Pericardium fibroblast (primary cell): ENCODE data around the gene PDX1.

DNA sequence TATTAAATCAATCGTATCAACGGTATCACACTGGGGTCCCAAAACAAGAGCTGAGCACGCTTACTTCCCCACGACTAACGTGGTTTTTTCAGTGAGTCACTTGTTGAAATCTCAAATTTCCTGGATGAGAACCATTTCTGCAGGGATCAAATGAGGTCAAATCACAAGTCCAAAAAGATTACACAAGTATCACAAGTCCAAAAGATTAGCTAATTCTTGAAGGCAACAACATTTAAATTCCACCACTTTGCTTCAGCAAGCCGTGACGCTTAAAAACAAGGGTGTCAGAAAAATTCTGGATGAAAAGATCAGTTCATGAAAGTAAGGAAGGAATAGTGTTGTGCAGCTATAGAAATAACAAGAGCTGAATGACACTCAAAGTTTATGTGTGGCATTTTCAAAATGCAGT is 40.9 kb downstream of the USP12 start:
- RAMPAGE, long total RNA, result no peak

- RAMPAGE, long total RNA, result no peak
Observed at GRCh38 chr13:27131195-27131487, 40.5 kb downstream of the USP12 start.

DNA sequence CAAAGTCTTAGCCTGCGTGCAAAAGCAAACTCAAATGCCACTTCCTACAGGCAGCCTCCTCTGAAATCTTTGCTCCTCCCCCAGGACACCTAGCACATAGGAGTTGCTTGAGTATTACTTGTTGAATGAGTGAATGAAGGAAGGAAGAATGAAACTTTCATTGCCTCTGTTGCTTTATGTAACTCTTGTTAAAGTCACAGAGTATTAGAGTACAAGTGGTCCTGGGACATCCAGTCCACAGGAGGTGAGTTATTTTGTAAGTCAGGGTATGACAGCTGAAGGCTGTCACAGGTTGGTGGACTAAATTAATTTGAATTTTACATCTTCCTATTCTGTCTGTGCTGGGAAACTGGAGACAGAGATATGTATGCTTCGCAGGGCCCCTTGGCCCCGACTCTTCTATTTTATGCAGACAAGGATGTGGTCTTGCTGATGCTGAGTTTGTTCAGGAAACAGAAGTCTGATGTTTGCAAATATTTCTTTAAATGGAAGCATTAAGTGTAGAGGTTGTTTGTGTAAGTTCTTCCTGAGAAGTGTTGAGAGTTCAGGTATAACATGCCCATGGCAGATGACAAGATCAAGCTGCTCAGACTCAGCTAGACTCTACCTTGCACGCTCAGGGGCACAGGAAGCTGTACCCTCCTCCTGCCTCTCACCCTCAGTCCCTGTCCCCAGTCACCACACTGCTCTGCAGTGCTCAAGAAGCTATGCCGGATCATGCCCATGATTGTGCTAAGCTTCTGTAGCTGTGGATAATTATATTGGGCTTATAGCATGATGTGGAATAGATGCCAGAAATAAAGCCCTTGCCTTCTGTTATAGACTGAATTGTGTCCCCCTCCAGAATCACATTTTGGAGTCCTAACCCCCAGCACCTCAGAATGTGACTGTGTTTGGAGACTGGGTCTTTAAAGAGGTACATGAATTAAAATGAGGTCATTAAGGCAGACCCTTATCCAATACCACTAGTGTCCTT is 23.4 kb downstream of the RASL11A start:
- RAMPAGE, long total RNA, result no peak

DNA sequence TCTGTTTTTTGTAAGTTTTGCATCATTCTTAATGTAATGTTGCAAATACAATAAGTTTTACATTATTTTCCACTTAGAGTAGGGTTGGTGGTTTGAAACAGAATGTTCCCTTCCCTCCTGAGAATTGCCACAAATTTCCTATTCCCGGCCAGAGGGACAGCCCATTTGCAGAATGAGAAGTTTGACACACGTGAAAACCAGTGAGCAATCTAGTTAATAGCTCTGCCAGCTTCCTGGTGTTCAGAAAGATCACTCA is 28.1 kb downstream of the RASL11A start:
- RAMPAGE, long total RNA, result no peak

- RAMPAGE, long total RNA, result no peak
Observed at GRCh38 chr13:27367566-27368300, 56.7 kb upstream of the GTF3A start.

- RAMPAGE, long total RNA, result no peak
Observed at GRCh38 chr13:27379768-27380322, 44.6 kb upstream of the GTF3A start.

DNA sequence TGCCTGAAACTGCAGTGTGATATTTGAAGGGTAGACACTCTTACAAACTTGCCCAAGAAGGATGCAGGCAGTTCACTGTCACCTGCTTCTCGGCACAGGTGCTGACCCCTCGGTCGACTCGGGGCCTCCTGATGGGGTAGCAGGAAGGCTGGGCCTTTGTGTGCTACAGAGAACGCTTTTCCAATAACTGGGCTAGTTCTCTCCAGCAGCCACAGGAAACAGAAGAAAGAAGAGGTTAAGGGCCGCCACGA is 5.2 kb upstream of the MTIF3 start:
- RAMPAGE, long total RNA, result no peak

- RAMPAGE, long total RNA, result no peak
Observed at GRCh38 chr13:27829780-27830331, 37.6 kb downstream of the GSX1 start.

DNA sequence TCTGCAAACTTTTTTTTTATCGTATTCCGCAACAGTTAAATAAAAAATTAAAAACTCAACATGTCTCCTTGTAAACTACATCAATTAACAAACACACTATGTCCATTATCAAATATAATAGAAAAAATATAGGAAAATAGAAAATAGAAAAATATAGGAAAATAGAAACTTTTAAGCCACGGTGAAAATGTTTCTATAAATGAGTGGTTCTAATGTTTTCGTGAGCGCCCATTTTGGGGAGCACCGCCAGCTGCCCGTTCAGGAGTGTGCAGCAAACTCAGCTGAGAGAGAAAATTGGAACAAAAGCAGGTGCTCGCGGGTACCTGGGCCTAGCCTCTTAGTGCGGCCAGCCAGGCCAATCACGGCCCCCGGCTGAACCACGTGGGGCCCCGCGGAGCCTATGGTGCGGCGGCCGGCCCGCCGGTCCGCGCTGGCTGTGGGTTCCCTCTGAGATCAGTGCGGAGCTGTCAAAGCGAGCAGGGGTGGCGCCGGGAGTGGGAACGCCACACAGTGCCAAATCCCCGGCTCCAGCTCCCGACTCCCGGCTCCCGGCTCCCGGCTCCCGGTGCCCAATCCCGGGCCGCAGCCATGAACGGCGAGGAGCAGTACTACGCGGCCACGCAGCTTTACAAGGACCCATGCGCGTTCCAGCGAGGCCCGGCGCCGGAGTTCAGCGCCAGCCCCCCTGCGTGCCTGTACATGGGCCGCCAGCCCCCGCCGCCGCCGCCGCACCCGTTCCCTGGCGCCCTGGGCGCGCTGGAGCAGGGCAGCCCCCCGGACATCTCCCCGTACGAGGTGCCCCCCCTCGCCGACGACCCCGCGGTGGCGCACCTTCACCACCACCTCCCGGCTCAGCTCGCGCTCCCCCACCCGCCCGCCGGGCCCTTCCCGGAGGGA is at the start of gene PDX1:
TSS of gene PDX1 (plus strand) at position 450 of the 897 bp plus-strand sequence.
- RAMPAGE, long total RNA, result no peak

GRCh38 chr13:27920867-27921808 is 1.3 kb downstream of the PDX1 start:
- RAMPAGE, long total RNA, result no peak

- RAMPAGE, long total RNA, result no peak
Observed at GRCh38 chr13:27957038-27957306, 12.1 kb downstream of the CDX2 start.

DNA sequence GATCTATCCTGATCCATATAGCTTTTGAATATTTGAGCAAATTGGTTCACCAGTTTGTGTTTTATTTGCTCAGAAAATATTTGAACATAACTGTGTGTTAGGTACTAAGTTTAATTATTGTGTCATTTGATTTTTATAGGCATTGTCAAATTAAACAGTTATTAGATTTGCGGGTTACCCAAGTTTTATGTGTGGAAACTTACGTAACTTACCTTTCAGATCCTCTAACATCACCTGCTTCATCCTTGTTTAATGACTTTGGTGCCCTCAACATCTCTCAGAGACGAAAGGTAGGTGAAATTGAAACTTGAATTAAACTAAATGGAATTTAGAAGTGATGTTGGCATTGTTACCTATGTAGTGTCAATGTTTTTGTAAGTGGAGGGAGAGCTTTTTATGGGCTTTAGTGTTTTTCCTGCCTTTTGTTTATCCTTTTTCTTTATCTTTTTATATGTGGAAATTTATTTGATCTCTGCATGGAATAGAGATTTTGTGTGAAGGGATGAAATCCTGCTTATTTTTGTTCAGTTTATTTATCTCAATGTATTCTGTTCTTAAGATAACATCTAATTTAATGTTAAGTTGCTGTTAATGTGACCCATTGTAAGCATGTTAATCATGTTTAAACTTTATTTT is 39.4 kb downstream of the PAN3 start:
- RAMPAGE, long total RNA, result no peak

- RAMPAGE, long total RNA, result no peak
Observed at GRCh38 chr13:28188164-28188583, 49.8 kb downstream of the PAN3 start.

GRCh38 chr13:28267137-28267480 is 128.8 kb downstream of the PAN3 start:
- RAMPAGE, long total RNA, result no peak

DNA sequence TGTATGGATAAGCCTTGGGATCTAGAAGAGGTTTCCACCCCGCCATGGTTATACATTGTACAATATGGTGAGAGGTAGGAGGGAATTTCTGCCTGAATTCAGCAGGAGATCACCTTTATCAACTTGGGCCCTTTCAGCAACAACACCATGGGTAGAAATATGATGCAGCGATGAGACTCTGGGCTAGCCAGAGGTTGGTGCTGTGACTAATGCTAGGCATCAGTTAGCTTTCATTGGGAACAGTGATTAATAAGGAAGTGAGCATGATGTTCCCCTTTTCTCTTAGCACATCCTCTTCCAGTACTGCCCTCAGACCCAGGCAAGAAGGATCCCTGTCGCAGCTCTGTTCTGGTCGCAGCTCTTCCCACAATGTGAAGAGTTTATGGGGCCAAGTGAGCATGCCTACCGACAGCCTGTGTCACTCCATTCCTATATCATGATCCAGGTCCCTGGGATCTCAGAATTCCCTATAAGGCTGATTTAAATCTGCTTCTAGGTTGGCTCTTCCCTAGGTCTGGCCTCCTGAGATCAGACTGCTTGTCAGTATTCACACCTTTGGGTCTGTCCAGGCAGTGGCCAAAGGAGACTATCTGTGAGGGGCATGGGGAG is 100.5 kb downstream of the FLT1 start:
- RAMPAGE, long total RNA, result no peak

- RAMPAGE, long total RNA, result no peak
Observed at GRCh38 chr13:28427001-28427379, 67.9 kb downstream of the FLT1 start.

DNA sequence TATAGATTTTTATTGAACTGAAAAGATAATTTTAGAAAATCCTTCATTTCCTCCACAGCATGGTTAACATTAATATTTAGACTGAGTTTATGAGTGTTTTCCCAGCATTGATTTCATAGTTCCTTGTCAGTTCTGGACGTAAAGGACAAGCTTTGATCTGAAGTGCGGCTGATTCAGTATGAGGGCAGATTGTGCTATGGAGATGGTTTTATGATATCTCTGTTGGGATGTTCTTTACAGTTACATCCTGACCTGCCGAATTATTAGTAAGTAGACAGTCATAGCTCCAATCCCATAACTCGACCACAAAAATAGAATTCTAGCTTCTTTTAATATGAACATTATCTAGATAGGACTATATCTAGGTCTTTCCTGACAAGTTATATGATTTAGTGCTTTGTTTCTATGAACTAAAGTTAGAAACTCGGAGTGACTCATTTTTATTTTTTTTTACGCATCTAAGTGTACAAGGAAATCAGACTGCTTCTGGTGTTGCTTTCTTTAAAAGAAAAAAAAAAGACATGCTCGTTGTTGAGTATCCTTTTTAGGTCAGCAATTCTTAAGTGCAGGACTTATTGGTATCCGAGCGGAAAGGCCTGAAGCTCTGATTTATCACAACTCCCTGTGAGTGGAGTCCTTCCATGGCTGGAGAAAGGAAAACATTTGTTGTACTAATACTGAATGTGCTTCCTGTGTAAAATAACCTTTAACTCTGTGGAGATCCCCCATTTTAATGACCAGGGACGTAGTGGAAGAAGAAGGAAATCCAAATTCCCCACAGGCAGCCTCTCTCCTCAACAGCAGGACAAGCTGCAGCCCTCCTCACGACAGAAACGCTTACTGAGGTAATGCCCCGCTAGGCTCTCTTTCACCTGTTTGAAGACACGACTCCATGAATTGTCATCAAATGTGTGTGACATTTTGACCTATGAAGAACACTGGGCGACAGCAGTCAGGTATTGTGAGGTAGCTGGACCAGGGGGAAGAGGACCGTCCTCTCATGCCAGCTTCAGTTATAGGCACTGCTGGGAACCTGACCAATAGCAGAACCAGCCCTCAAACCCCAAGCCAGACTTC is 18.0 kb upstream of the POMP start:
- RAMPAGE, long total RNA, result no peak

- RAMPAGE, long total RNA, result no peak
Observed at GRCh38 chr13:28710049-28710812, 8.5 kb downstream of the SLC46A3 start.

DNA sequence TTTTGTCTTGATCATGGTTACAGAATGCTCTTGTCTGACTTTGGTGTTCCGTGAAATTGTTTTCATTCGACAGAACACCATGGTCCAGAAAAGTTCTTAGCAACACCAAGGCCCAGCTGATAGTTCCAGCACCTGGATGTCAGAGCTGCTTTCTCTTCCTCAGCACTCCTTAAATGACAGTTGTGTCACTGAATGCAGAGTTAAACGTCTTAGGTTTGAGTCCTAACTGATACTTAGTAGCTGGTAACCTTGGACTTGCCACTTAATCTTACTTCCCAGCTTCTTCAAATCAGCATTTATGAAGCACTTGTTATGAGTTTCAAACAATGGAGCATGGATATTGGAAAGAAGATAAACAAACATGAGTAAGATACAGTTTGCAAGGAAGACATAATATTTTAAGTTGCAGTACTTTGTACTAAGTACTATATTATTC is 1.2 kb upstream of the SLC46A3 start:
- RAMPAGE, long total RNA, result no peak

GRCh38 chr13:28753411-28753996 is 34.7 kb upstream of the SLC46A3 start:
- RAMPAGE, long total RNA, result no peak